Left lobe of liver (tissue), 1 donor: ENCODE measurements around a stretch of chr2.

DNA sequence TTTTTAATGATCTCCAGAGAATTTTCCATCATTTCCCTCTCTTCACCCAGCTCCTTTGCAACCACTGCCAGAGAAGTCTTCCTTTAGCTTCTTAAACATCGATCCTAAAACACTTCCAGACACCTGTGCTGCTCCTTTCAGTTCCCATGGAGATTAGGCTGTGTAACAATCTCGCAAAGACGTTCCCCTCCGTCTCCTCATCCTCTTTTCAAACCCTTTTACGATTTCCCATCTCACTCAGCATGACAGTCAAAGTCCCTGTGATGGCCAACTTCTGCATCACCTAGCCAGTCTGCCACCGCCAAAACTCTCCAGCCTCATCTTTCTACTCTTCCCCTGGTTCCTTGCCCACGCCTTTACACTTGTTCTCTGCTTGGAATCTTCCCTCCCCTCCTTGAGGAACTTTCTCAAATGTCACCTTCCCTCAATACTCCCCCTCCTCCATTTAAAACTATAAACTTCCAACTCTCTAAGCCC is 953 bp downstream of the C2orf76 start:
- PRO-cap, result no peak

GRCh38 chr2:119372066-119372628 is 5.4 kb downstream of the DBI start:
- PRO-cap, result no peak

DNA sequence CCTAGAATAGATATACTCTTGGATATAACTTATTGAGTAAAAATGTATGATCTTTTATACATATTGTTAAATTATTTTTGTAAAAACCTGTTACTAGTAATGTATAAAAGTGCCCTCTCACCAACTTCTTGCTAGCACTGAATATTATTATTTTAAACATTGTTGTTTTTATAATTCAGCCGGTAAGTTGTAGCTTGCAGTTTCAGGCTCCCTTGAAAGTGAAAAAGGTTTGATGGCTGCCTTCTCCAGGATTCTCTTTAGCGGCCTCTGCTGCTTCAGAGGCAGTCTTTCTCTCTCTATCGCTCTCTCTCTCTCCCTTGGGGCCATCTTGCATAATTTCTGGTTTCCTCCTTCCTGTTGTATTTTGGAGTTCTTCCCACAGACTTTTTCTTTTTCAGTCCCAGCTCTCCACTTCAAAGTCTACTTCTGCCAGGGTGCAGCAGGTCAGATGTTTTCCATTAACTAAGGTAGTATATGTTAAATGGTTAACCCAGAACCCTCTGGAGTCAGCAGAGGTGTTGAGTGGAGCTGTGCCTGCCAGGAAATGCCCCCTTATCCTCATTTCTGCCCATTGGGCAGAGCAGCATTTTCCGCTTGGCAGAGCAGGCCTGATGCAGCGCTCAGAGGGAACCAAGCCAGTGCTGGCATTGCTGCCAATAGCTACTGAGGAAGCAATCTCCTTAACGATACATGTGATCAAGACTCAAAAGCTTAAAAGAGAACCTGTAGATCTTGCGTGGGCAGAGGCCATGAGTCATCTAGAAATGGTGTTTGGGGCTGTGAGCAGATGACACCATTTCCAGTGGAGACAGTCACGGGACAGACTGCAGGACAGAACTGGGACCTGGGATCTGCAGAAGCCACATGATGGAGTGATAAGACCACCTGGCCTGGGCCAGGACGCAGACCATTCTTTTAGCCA is 20.7 kb downstream of the DBI start:
- PRO-cap, result no peak

GRCh38 chr2:119434976-119435750 is 3.5 kb downstream of the TMEM37 start:
- PRO-cap, result no peak

GRCh38 chr2:119489533-119490062 is 34.7 kb downstream of the SCTR start:
- PRO-cap, result unidirectional peak, minus-strand start at chr2:119489704; unidirectional peak, minus-strand start at chr2:119489735

GRCh38 chr2:119697459-119698338 is 18.7 kb downstream of the TMEM177 start:
- PRO-cap, result no peak

- PRO-cap, result no peak
These were observed 15.2 kb upstream of the EPB41L5 start for GRCh38 chr2:119997616-119998049.

- PRO-cap, result bidirectional peak, plus-strand start at chr2:120014879, minus-strand start at chr2:120014704
These were observed 1.7 kb downstream of the EPB41L5 start for GRCh38 chr2:120014461-120015004.

- PRO-cap, result no peak
These were observed 6.5 kb downstream of the TMEM185B start for GRCh38 chr2:120216603-120217101.

DNA sequence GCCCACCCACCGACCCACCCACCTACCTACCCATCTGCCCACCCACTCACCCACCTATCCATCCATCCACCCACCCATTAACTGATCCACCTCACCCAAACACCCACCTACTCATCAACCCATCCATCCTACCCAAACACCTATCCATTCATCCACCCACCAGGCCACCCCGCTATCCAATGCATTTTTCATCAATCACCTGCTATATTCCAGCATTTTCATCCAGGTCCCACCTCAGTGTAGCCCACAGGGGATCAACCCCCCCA is 121.8 kb downstream of the GLI2 start:
- PRO-cap, result no peak

DNA sequence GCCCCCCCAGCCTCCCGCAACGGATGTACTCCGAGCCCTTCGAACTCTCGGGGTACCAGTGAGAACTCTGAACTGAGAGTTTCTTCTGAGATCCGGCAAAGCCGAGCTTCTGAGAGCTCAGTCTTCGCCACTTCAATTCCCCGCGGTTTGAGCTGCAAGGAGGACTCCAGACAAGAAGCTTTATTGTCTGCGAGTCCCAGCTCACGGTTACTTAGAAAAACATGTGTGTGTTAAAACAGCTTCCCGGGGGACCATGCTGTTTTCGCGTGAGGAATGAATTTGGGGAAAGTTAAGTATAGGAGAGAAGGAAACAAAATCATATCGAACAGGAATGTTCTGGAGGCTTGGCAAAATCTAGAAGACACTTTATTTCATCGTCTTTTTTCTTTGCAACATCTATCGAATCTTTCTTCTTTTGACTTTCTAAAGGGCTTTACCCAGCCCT is 132.4 kb downstream of the GLI2 start:
- PRO-cap, result no peak

DNA sequence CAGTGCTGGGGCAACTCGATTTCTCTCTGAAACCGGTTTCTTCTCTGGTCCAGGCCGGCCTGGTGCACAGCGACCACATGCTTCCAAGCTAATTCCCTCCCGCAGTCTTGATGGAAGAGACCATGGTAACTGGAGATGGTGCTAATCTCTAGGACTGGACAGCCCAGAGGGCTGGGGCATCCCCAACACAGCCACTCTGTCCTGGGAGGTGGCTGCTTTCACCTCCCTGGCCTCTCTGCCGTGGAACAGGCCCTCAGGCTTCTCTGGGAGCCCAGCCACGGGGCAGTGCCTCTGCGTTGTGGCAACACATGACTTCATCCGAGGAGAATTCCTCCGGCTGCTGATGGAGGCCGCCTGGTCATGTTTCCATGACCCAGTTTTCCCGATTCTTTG is 184.3 kb downstream of the GLI2 start:
- PRO-cap, result no peak

GRCh38 chr2:121367970-121368546 is 83.1 kb upstream of the TFCP2L1 start:
- PRO-cap, result unidirectional peak, plus-strand start at chr2:121368188

DNA sequence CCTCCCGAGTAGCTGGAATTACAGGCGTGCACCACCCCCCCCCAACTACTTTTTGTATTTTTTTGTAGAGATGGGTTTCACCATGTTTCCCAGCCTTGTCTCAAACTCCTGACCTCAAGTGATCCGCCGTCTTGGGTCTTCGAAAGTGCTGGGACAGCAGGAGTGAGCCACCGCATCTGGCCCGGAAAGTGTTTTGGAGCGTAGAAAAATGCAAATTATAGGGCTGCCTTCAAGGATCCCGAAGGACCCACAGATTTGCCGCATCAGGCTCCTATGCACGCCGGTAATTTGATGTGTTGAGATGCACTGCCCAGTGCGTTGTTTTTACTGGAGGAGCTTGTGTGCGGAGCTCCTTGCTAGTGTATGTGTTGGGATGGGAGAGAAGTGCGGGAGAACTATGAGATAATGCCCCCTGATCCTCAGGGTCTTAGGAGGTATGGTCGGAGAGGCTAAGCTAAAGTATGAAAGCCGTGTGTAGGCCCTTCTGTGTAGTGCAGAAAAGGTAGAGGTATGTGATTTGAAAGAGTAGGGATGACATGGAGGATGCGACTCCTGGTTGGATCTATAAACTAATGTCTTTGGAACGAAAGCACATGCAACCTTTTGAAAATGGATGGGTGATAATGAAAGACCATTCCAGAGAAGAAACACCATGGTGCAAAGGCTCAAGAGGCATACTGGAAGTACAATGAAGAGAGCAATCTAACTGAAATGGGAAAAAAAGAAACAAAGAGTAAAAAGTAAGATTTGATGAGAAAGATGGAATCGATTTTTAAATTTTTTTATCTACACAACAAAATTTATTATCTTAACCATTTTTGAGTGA is 1.4 kb upstream of the CLASP1 start:
- PRO-cap, result no peak

- PRO-cap, result no peak
These were observed 28.6 kb downstream of the NIFK start for GRCh38 chr2:121708171-121708391.

DNA sequence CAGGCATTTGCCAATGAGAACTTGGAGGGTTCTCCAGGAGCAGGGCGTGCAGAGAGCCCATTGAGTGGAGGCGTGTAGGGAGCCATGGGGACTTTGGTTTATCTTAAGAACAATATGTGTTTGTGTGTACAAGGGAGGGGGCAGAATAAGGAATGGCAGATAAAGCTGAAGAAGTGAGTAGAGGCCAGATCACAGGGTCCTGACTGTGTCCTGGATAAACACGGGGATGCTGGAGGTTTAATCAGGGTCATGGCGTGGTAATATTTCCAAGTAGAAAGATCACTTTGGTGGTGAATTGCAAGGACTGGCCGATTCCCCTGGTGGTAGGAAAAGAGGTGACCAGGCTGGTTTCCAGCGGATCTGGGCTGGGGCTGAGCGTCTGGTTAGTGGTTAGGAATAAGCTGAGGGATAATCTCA is 483.8 kb downstream of the TSN start:
- PRO-cap, result no peak

- PRO-cap, result no peak
These were observed 738.3 kb downstream of the TSN start for GRCh38 chr2:122493753-122494193.

DNA sequence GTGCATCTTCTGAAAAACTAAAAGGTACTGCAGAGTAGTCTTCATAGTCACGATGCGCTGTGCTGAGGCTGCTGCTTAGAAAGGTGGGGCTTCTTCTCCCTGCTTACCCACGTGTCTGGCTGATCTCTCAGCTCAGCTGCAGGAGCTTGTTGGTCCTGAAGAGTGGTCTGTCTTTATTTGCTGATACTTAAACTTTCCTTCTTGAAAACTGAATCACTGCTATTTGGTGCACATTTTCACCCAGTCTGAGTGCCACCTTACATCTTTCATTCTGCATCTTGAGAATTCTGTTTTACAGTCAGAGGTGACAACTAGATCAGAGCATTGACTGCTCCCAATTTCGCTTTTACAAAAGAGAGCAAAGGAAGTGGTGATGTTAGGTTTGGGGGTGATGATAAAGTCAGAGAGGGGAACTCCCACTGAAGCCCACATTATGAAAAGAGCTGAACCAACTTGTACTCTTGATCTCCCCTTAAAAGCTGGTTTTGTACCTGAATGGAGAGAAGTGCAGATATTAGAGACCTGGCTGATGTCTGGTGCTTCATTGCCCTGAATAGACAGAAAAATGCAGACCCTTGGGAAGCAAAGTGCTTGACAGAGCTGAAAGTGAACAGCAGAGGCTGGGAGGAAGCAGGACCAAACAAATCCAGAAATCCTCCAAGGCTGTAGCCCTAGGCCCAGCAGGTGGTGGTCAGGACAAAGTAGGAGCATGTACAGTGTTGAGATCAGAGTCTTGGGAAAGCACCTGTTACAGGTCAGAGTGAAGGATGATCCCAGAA is 984.6 kb downstream of the TSN start:
- PRO-cap, result no peak

DNA sequence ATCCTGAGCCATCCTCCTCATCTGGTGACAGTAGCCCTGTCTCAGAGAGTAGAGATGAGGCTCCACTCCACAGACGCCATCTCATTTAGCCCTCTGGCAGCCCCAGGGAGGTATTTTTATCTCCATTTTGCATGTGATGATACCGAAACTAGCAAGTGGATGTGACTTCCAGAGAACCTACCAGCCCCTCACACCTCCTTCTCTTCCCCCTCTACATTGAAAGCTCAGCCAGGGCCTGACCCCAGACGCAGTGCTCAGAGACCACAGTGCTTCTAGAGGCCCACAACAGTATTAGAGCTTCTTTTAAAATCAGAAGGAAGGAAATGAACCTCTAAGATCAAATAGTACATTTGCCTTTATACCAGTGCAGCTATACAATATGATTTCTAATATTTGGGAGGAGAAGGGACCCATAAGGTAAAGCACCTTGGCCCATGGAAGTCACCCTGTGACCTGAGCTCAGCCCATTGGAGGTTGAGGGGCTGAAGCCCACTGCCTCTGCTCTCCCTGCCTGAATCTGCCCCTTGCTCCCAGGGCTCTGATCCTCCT is 8.4 kb downstream of the GYPC start:
- PRO-cap, result no peak

DNA sequence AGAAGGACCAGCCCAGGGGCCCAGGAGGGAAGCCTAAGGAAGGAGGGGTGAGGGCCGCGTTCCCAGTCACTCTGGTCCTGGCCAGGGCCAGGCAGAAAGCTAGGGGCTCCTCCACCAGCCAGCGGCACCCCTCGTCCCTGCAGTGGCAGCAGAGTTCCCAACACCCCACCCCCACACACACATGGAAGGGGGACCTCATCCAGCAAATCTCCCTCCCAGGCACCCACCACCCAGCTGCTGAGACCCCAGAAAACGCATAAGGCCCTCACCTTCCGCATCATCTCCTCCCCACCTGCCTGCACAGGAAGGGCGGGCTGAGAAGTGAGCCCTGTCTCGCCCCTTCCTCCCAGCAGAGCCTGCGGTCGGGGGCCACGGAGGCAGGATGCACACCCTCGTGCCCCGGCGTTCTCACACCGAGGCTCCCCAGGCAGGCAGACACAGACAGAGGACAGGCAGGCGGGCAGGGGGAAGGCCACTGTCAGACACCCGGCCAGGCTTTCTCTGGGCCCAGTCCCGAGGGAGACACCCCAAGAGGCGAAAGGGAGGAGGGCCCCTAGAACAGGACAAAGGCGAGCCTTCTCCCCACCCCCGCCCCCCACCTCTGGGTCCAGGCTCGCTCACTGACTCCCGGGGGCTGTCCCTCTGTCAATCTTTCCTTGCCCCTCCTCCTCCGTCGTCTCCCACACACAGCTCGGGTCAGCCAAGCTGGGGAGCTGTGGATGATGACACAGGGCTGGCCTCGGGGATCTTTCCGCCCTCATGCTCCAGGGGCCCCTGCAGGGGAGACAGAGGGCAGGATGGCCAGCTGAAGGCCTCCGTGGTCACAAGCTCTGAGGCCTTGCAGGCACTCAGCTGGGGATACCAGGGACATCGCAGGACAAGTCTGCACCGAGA is 25.1 kb downstream of the BIN1 start:
- PRO-cap, result no peak